A172 (cell line): Measurements from ENCODE around the genes TRDN and TRMT11.

DNA sequence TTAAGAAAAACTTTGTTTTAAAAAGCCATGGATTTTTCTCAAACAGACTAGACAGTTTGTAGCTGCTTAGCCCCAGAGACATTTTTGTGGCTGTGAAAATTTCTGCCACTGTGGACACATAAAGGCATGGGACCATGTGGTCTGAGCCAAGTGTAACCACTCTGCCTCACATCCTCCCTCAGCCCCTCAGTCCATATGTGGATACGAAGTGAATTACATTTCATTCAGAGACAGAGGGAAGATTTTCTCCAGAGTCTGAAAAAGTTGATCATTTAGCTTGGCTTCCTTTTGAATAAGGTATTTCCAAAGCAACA is 87.4 kb downstream of the GJA1 start:
- RAMPAGE, long total RNA: no peak

DNA sequence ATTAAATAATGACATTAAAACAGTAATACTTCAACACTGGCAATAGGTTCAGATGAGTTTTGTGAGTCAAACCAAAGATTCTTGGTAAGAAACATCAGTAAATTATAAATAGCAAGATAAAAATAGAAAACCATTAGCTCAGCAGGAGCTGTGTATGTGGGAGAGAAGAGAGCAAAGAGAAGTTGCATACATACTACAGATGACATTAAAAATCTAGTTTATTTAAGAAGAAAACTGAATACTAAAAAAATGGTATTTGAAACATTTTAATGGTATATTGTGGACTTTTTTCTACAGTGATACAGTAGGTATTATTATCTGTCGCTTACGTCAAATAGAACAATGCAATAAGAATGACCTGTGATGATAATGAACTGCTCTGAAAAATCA is 149.2 kb downstream of the GJA1 start:
- RAMPAGE, long total RNA: no peak

DNA sequence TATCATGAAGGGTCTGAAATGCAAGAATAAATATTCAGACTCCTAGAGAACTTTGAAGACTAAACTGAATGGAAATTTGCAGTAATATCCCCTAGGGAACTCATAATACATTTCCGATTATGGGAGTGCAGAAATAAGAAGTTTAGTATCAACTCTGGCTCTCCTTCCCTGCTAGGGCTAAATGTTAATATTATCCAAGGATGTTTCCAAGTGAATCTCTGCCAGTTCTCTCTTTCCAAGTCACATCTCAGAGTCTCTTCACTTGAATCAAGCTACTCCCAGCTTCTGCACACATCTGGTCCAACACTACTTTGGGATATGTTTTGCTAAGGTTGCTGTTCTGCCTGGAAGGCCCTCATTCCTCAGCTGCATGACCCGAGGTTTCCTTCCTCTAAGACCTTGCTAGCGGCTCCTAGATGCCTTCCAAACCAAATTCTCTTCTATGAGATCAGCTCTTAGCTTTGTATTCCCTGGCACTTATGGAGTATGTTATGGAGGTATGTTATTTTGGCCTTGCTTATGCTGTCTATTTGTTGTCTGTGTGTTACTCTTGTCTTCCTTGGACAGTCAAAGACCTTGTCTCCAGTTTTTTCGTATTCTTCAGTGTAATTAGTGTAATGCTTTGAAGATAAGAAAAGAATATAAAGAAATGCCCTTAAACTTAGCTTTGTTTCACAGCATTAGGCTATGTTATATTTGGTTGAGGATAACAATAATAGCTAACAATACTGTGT is 331.8 kb downstream of the GJA1 start:
- RAMPAGE, long total RNA: no peak

DNA sequence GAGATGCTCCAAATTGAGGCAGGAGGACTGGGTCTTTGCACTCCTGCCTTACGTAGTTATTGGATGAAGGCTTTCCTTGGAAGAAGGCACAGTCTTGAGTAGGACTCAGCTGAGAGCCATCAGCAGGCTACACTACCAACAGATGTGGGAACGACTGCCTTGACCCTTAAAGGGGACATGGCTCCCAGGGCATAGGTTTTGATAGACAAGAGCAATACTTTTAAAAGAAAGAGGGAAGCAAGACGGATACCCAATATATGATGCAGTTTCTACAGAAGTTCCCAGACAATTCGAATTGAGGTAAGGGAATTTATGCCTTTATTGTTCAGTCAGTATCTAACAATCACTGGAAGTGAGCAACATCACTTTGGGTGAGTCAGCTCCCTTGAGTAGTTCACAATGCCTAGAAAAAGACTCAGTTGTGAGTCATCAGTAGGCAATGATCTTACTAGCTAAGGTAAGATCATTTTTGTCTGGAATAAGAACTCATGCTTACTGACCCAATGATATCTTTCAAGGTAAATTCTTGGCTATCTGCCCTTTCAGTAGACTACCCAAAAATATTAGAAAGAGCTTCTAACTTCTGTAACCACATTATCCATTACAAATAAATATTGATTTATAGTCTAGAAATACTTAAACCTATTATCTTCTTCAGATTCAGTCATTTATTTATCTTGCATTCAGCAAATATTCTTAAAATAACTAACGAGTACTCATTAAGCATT is 390.9 kb downstream of the GJA1 start:
- RAMPAGE, long total RNA: no peak

GRCh38 chr6:122126732-122127370 is 272.6 kb upstream of the HSF2 start:
- RAMPAGE, long total RNA: no peak

GRCh38 chr6:122147192-122147747 is 252.2 kb upstream of the HSF2 start:
- RAMPAGE, long total RNA: no peak

DNA sequence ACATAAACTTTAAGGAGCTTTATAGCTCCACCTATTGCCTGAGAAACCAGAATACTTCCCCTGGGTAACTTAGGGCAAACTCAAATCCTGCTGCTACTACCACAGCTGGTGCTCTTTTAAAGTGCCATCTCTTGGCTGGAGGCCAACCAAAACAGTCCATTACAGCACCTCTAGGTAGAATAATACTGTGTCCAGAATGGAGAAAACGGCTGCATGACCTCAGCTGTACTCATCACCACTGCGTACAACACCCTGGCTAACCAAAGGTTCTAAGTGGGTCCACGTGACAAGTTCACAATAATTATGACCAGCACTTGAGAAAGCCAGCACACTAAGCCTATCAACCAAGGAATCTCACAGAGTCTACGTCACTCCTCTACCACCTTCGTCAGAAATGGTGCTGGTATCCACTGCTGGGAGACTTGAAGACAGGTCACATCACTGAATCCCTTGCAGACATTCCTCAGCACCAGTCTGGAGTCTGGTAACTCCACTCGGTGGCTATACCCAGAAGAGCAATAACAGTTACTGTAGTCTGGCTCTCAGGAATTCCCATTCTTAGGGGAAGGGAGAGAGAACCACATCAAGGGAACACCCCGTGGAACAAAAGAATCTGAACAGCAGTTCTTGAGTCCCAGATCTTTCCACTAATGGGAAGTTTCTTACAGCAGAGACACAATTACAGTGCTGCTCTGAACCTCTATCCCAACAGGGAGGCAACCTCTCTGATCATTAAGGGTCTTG is 40.8 kb upstream of the PKIB start:
- RAMPAGE, long total RNA: no peak

DNA sequence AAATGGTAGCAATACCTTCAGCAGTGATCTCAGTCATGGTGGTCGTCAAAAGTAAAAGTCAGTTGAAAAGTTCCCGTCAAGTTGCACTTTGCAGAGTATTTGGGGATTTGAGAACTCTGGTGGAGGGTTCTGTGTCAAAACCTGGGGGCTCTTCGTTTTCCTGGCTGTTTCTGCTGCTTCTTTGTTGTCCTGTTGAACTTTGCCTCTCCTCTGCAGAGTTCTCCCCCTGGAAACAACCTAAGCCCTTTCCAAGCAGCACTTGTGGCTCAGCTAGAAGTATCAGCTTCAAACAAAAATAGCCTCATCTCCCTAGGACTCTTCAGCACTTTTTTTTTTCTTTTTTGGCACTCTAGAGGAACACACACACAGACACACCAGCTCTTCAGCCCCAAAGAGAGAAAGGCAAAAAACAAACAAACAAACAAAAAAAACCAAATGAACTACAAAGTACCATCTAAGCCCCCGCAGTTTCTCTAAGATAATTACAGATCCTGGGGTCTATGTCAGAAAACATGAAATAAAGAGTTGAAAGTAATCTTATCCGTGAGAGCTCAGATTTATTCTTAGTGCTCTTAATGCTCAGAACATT is at the start of gene TRDN:
TRDN (minus strand) TSS at position 212 of the 589 bp plus-strand sequence.
- RAMPAGE, long total RNA: no peak

DNA sequence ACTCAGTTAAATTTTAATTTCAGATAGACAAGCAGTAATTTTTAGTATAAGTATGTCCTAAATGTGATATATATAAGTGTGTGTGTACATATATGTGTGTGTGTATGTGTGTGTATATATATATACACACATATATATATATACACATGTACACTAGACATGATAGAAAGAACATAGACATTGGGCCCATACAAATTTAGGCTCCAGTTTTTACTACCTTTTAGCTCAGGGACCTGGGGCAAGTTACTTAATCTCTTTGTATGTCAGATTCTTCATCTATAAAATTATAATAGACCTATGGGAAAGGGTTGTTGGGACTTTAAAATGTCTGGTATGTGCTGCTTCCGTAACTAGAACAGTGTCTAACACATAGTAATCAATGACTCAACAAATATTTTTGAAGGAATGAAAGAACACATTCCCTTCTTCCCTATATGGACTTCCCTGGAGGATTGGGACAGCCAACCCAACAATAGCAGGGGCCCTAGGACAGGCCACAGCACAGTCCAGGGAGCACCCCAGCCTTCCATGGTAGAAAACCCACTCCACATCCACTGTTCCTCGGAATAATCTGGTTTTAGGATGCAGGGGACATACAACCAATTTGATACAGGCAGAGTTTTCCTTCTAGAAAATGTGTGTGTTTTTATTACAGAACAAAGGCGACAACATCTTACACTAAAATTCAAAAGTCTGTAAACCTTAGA is 50.7 kb upstream of the TPD52L1 start:
- RAMPAGE, long total RNA: no peak

DNA sequence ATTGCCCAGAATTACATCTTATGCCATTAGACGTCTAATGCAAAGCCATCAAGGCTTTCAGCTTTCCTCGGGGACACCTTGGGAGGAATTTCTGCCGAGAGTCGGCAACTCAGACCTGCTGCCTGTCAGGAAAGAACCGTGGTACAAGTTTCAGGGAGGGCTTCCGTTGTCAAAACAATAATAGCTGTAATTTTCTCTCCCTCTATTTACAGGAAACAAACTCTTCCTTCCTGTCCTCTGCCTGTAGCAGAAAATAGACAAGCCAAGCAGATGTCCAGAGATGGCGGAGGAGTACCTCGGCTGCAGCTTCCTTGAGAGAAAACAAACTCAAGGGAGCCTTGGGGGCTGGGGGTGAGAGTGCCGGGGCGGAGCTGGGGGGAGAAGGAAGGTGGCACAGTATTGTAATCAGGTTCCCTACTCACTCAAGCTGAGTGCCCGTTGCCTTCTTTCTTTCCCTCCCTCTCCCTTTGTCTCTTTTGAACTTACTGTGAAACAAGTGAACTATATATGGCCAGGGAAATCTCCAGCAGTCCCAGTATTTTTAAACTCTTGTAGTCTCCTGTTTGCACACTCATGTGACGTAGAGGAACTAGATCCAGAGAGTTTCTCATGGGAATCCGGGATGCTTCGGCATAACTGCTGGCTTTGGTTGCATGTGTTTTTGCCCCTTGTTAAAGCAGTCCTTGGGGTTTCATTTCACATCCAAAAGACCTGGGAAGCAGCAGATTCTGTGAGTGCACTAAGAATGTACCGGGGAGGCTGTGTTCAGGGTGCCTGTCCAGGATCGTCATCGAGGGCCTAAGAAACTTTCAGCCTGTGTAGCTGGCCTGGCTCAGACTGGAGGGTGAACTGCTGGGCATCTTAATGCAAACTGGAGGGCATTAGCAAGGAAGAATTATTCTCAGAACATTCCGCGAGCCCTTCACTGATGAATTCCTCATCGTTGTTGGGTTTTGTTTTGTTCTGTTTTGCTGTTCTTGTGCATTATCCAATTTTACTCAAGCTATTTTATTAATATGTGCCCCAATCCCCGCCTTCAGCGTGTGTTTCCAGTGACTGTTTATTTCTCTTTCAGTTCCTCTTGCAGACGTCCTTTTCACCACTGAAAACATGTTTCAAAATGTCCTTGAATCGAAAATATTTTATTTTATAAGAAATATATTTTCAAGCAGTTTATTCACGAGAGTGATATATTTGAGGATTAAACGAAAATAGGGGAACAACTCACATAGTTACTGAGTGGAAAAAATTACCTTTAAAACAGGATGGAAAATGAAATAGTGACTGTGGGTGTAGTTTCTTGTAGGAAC is 44.7 kb upstream of the HDDC2 start:
- RAMPAGE, long total RNA: no peak

DNA sequence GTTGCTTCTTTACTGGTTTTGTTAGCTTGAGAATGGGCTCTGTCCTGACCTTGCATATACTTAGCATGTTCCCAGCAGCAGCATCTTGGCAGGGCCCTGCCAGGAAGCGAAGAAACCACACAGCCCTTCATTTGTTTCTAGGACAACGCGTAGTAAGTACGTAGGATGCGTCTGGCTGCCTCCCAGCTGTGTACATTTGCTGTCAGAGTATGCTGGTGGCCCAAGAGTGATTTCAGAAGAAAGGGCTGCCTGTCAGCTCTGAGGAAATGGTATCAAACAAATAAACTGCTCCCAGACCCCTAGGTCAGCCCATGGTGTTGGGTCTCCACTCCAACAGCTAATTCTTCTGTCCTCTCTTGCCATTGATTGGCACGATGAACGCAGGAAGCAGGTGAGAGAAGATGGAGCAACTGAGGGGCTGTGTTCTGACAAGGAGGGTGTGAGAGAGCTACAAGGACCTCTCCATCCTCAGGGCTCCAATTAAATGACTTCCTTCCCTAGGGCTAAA is 55.9 kb upstream of the HDDC2 start:
- RAMPAGE, long total RNA: no peak

GRCh38 chr6:125584472-125585119 is 164.8 kb upstream of the HEY2 start:
- RAMPAGE, long total RNA: no peak

DNA sequence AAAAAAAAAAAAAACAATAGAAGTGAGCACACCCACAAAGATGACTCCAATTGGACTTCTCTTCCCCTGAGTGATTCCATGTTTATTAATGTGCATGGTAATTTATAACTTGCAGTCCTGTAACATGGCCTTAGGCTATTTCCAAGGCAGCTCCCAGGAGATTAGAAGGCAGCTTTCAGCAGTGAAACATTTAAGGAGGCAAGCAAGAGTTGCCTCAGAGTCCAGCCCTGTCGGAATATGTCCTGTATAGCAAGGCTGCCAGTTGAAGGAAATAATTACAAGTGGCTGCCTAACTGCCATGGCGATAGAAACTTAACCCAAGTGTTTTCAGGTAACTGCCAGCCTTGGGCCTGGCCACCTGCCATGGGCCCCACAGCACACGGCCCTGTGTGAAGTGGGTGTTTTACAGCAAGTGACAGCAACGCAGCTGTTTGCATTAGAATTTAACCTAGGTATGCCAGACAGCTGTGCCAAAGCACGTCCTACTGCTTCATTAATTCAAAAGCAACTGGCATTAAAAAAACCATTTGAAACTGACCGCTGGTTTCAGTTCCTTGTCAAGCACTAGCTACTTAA is 152.0 kb upstream of the HEY2 start:
- RAMPAGE, long total RNA: no peak

DNA sequence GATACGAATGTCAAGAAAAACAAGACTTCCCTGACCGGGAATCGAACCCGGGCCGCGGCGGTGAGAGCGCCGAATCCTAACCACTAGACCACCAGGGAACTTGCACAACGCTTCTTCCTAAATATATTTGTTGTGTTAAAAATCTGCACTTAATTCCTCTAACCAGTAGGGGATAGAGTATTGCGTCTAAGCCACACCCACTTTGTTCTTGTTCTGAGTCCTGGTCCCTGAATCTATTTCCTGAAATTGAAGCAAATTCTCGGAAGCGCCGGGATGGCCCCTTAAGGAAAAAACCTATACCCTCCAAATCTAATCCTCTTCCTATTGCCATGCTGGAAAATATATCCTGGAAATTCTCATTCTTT is 10.6 kb upstream of the NCOA7 start:
- RAMPAGE, long total RNA: no peak

DNA sequence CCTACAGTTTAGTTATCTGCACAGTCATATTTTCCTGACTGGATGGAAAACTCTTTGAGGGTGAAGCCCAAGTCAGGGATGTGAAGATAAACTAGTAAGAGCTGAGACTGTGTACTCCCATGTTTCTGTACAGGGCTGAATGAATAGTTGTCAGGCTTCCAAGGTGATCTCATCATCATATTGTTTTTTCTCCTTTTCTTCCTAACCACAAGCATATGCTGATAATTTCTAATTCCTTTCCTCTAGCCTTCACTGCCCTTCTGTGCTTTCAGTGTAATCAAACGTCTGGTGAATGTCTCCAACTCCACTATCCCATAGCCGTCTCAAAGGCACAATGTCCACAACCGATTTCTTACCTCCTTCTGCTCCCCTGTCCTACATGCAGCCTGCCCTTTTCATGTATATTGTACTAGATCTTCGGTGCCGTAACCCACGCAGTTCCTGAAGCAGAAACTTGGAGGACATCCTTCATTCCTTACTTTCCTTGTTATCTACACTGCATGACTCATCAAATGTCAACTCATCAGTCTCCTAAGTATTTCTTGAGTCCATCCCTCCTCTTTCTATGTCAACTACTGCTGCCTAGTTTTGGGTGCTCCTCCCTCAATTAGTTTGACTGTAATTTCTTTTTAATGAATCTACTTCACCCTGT is 21.8 kb downstream of the NCOA7 start:
- RAMPAGE, long total RNA: no peak

- RAMPAGE, long total RNA: no peak
Observed at GRCh38 chr6:125819000-125819368, 28.2 kb downstream of the NCOA7 start.

DNA sequence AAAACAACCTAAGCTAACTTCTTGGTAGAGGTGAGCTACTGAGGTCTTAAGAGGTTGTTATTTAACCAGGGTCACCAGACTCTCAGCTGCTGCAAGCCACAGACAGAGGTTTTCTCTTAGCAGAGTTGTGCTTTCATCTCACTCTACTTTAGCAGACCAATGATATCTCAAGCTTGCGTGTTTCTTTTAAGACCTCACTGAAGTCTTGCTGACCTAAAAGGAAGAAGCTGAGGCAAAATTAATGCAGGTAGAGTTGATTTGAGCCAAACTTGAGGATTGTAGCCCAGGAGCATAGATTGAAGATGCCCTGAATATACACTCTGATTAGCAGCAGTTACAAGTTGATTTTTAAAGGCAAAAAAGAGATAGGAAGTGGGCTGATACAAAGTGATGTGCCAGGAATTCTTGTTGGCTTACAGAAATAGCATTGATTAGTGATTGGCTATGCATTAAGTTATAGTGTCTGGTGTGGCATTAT is 43.7 kb downstream of the NCOA7 start:
- RAMPAGE, long total RNA: no peak

- RAMPAGE, long total RNA: no peak
Observed at GRCh38 chr6:125910494-125911149, 45.9 kb upstream of the HINT3 start.

DNA sequence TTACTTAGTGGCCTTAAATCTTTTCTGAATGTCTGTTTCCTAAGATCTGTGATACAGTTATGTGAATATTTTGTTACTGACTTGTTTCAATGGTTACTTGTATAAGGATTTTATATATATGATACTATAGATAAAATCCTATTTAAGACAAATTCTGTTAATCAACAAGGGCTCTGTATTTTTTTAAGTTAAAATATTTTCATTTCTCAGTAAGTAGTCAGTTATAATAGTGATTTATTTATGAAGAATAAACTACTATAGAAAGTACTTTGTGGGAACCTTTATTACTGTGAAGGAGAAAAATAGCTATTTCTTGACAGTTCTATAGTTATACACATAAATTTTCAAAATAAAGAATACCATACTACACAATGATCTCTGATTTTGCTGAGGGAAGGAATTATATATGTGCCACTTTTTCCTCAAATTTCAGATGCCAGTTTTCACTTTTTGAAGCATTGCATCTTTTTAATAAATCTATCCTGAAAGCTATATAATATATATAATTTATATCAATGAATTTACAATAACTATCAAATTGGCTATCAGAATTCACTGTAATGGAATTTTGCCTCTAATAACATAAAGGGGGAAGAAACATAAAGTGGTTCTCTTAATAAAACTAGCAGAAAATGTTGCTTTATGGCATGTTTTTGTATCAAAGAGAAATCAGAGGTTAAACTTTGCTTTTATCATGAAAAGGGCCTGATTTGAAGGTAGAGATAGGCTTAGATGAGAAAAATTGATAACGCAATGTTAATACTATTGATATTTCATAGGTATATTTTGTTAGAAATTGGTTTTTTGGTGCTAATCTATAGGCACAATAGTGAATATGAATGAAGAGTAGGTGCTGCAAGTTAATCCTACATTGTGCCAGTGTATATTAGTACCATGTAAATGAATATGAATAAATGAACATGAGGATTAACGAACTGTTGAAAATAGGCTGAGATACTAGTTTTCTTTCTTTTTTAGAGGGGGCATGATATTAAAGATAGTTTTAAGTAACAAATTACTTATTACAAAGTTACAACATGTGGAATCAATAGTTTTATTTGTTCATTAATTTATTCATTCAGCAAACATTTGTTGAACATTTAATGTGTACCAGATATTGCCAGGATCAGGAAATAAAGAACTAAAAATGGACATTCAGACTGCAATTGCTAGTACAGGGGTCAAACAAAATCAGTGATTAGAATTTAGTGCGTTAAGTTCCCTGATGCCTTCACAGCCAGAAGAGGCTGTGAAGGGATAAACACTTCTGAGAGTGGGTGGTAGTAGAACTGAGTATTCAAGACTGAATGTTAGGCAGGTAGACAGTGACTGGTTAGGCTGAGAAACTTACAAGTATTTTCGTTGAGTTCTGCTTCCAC is 8.1 kb upstream of the TRMT11 start:
- RAMPAGE, long total RNA: no peak

DNA sequence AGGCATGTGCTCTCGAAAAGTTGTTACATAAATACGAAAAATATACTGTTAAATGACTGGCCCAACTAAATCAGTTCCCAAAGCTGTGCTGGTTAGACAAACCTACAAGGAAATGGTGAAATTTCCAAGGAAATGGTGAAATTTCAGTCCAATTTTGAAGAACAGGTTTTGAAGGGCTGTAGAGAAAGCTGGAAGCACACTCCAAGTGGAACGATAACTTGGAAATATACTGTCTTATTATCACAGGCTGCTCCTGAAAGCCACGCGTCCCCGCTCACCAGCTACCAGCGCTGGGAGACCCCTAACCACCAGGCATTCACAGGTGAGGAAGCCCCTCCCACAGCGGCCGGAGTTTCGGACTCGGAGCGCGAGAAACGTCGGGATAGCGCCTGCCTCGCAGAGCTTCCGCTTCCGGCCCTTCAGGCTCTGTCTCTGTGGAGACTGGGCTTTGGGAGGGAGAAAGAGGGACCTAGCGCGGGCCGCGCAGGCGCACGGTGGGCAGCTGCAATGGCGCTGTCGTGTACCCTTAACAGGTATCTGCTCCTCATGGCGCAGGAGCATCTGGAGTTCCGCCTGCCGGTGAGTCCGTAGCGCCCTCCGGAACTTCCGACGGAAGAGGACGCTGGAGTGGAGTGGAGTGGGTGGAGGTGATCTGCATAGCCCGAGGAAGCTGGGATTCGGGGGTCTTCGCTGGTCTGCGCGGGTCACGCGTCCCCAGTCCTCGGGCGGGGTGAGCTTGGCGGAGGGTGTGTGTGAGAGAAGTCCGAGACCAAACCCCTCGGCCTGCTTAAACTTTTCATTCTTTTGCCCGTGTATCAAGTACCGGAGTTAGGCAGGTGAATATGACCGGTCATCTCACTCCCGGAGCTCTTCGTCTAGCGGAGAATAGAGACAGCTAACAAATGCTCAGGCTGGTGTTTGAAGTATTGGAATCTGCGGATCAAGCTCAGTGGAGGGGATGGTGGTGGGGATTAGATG is at the start of gene TRMT11:
TRMT11 (plus strand) TSS at position 497 of the 978 bp plus-strand sequence.
- RAMPAGE, long total RNA: start-site peak on the plus strand centred at position 463 of the sequence, 69 bp wide, 35 and 203 reads in 2 replicates